Esophagus muscularis mucosa (tissue), 4 donors: ENCODE results near the gene RSBN1L.

DNA sequence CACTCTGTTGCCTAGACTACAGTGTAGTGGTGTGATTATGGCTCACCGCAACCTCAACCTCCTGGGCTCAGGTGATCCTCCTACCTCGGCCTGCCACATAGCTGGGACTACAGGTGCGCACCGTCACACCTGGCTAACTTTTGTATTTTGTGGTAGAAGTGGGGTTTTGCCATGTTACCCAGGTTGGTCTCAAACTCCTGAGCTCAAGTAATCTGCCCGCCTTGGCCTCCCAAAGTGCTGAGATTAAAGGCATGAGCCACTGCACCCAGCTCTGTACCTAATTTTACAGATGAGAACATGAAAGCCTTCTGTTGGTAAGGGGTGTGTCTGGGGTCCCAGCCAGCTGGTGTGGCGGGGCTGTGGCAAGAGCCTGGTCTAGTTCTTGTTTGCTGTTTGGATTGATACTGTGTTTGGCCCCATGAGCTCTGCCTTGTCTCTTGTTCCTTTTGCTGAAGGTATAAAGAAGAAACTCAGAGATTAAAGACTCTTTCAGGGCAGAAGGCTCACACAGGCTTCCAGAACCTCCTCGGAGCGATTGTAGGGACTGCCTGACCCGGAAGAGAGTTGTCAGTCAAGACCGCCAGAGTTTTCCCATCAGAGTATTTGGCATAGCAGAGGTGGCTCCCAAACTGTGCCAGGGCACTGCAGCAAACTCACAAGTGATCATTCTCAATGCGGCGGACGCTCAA lies 31.5 kb downstream of the POR start:
- PRO-cap, result no peak
- RAMPAGE, long total RNA, 4 experiments, result no peak in any of the 4 experiments

- PRO-cap, result no peak
- RAMPAGE, long total RNA, 4 experiments, result no peak in any of the 4 experiments
These were observed 37.2 kb downstream of the TMEM120A start for GRCh38 chr7:75957023-75957755.

DNA sequence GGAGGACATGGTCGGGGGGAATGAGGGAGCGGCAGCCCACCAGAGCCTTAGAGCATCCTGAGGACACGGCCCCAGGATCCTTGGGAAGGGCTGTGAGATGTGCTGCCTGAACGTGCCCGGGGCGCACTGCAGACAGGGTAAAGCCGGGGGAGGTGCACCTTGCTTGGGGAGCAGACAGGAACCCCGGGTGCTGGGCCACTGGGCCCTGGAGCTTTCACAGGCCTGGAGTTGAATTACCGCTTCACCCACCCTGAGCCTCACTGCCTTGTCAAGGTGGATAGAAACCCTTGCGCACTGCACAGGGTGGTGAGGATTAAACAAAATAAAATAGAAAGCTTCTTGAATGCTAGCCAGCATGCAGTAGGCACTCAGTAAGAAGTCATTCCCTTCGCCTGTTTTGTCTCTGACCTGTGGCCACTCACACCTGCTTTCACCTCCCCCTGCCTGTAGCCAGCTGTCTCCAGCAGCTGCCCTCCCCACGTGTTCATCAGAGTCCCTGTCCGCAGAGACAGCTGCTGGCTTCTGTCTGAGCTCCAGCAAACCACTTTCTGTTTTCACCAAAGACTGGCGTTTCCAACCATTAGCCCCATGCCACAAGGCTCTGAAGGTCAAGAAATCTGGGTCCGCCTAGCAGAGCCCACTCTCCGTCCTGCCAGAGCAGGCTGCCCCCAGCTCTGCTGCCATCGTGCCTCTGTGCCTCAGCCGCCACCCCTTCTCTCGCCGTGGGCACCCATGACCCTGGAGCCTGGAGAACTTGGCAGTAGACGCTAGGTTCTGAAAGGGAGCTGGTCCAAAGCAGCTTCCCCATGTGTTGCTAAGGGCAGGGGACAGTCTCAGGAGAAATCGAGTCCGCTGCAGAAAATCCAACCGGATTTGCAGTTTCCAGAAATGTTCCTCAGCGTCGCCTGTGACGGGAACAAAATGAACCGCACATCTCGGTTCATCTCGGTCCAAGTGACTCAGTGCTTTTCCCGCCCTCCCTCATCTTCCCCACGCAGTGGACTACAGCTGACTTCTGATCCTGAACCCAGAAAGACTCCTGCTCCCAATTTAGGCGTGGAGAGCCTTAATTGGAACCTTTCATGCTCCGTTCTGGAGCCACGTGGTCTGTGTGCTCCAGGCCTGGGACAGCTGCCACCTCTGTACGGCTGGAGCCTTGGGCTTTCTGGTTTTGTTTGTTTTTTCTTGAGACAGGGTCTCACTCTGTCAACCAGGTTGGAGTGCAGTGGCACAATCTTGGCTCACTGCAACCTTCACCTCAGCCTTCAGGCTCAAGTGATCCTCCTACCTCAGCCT lies 28.1 kb downstream of the TMEM120A start:
- PRO-cap, result bidirectional peak, plus-strand start at position 490 of the sequence, minus-strand start at position 256 of the sequence; bidirectional peak, plus-strand start at position 1,011 of the sequence, minus-strand start at position 956 of the sequence
- RAMPAGE, long total RNA, 4 experiments, result no peak in any of the 4 experiments

DNA sequence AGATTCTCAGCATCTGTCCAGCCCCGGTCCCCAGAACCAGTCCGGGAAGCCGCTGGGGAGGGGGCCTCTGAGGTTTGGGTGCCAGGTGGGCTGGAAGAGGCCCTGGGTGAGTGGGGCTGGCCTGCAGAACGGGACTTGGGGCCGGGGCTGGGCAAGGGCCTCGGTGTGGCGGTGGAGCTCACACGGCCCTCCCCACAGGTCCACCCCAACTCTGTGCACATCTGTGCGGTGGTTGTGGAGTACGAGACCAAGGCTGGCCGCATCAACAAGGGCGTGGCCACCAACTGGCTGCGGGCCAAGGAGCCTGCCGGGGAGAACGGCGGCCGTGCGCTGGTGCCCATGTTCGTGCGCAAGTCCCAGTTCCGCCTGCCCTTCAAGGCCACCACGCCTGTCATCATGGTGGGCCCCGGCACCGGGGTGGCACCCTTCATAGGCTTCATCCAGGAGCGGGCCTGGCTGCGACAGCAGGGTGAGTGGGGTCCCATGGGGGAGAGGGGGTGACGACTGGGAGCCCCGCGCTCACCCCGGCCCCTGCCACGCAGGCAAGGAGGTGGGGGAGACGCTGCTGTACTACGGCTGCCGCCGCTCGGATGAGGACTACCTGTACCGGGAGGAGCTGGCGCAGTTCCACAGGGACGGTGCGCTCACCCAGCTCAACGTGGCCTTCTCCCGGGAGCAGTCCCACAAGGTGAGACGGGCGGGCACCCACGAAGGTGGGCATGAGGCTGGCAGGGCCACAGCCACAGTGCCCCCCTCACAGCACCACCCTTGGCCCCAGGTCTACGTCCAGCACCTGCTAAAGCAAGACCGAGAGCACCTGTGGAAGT lies 8.8 kb downstream of the TMEM120A start:
- PRO-cap, result no peak
- RAMPAGE, long total RNA, 4 experiments, result no peak in any of the 4 experiments

GRCh38 chr7:76011218-76012120 lies 17.1 kb upstream of the TMEM120A start:
- PRO-cap, result no peak
- RAMPAGE, long total RNA, 4 experiments, result no peak in any of the 4 experiments

GRCh38 chr7:76259780-76260538 lies 42.5 kb upstream of the HSPB1 start:
- PRO-cap, result no peak
- RAMPAGE, long total RNA, 4 experiments, result no peak in any of the 4 experiments

DNA sequence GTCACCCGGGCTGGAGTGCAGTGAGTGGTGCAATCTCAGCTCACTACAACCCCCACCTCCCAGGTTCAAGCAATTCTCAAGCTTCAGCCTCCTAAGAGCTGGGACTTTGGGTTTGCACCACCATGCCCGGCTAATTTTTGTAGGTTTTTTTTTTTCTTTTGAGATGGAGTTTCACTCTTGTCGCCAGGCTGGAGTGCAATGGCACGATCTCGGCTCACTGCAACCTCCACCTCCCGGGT lies 10.1 kb upstream of the HSPB1 start:
- PRO-cap, result no peak
- RAMPAGE, long total RNA, 4 experiments, result no peak in any of the 4 experiments

- PRO-cap, result bidirectional peak, plus-strand start at chr7:76294509, minus-strand start at chr7:76294397; bidirectional peak, plus-strand start at chr7:76294936, minus-strand start at chr7:76294853
- RAMPAGE, long total RNA, 4 experiments, result no peak in any of the 4 experiments
These were observed 8.0 kb upstream of the HSPB1 start for GRCh38 chr7:76294241-76295149.

DNA sequence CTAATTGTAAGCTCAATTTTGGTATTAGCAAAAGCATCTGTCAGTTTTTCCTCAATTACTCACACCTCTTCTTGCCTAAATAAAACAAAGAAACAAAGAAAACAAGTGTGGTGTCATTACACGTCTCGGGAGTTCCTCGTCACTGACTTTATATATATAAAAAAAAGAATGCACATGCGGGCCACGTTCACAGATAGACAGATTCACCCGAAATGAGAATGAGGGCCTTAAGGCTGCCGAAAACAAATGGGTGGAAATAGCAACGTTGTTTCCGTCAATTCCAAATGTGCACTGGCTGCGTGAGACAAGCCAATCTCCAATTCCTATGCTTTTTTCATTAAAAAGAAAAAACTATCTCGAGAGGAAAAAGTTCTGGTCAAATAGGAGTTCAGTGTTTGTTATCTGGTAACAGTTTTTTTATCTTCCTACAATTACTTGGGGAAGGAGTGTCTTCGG lies 25.5 kb downstream of the HSPB1 start:
- PRO-cap, result no peak
- RAMPAGE, long total RNA, 4 experiments, result no peak in any of the 4 experiments

DNA sequence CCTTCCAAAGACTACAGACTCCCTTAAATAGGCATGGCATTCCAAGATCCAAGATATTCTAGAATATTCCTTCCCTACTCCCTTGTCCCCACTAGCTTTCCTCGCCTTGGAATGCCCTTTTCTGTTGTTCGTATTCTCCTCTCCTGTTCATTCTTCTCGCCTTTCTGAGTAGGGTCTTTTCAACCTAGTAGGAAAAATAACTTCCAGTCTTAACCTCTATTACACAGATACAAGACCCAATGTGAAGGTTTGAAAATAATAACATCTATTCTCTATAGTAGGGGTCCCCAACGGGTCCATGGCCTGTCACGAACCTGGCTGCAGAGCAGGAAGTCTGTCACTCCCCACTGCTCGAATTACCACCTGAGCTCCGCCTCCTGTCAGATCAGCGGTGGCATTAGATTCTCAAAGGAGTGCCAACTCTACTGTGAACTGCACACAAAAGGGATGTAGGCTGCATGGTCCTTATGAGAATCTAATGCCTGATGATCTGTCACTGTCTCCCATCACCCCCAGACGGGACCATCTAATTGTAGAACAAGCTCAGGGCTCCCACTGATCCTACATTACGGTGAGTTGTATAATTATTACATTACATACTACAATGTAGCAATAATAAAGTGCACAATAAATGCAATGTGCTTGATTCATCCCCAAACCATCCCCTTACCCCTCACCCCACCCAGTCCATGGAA lies 7.4 kb downstream of the YWHAG start:
- PRO-cap, result no peak
- RAMPAGE, long total RNA, 4 experiments, result no peak in any of the 4 experiments

DNA sequence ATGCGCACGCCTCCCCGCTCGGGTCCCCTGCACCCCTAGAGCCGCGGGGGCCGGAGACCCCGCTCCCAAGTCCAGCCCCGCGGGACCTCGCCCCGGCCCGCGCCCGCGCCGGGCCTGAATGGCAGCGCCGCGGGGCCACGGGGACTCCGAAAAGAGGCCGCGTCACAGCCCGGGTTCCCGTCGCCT lies 510 bp downstream of the YWHAG start:
- PRO-cap, result no peak
- RAMPAGE, long total RNA, 4 experiments, result no peak in any of the 4 experiments

- PRO-cap, result no peak
- RAMPAGE, long total RNA, 4 experiments, result no peak in any of the 4 experiments
These were observed 18.9 kb downstream of the DTX2 start for GRCh38 chr7:76480113-76481013.

GRCh38 chr7:76582793-76583751 lies 40.0 kb upstream of the SPDYE16 start:
- PRO-cap, result no peak
- RAMPAGE, long total RNA, 4 experiments, result no peak in any of the 4 experiments

GRCh38 chr7:77196504-77197178 lies 3.0 kb downstream of the FGL2 start:
- PRO-cap, result unidirectional peak, plus-strand start at chr7:77196797
- RAMPAGE, long total RNA, 4 experiments, result no peak in any of the 4 experiments

GRCh38 chr7:77306092-77307020 lies 106.7 kb upstream of the FGL2 start:
- PRO-cap, result no peak
- RAMPAGE, long total RNA, 4 experiments, result no peak in any of the 4 experiments

- PRO-cap, result bidirectional peak, plus-strand start at chr7:77696462, minus-strand start at chr7:77696255
- RAMPAGE, long total RNA, 4 experiments, result start-site peak on the minus strand in 2 of 4 experiments, at chr7:77696228-77696274 at its widest, 51 to 83 reads per replicate
These were observed 472 bp upstream of the RSBN1L start for GRCh38 chr7:77695584-77696389.

DNA sequence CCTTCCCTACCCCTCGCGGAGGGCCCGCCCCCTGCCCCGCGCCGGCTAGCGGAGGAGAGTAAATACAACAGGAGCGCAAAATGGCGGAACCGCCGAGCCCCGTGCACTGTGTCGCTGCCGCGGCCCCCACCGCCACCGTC lies at the start of gene RSBN1L:
Gene RSBN1L (plus strand): TSS at position 70 of the 140 bp plus-strand sequence.
- PRO-cap, result bidirectional peak, plus-strand start at position 73 of the sequence, minus-strand start outside the sequence
- RAMPAGE, long total RNA, 4 experiments, result start-site peak on the plus strand in 2 of 4 experiments, centred at positions 71 to 73 of the sequence, 106 to 219 reads per replicate

GRCh38 chr7:77740008-77740572 lies 43.8 kb downstream of the RSBN1L start:
- PRO-cap, result no peak
- RAMPAGE, long total RNA, 4 experiments, result no peak in any of the 4 experiments

GRCh38 chr7:77788529-77789230 lies 9.6 kb downstream of the TMEM60 start:
- PRO-cap, result no peak
- RAMPAGE, long total RNA, 4 experiments, result no peak in any of the 4 experiments

DNA sequence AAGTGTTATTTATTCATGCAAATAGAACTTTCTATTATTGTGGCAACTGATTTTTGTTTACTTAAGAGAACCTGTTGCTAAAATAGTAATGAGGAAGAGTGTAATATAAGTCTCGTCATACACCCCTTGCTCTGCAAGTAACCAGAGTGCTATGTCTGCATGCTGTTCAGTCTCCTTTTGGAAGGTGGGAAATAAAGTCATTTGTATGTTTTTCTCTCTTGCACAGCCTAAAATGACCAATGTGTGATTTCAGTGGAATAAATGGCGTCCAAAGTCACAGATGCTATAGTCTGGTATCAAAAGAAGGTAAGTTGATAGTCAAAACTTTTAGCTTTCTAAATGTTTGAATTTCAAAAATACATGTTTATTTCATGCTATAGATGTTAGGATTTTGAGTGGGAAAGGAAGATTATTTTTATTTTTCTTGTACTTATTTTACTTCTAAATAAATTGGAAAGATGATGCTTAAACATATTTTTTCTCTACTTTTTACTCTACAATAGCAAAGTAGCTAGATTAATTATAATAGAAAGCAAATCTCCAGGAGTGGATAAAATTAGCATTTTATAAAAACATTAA lies 41.9 kb upstream of the TMEM60 start:
- PRO-cap, result no peak
- RAMPAGE, long total RNA, 4 experiments, result no peak in any of the 4 experiments